Glomerular endothelial cell (primary cell): Measurements from ENCODE around the gene ERLEC1.

GRCh38 chr2:48313409-48313946, 1.0 kb upstream of the FOXN2 start:
- RAMPAGE, long total RNA, result no peak

- RAMPAGE, long total RNA, result no peak
Observed at GRCh38 chr2:48510246-48510795, 19.6 kb upstream of the STON1 start.

DNA sequence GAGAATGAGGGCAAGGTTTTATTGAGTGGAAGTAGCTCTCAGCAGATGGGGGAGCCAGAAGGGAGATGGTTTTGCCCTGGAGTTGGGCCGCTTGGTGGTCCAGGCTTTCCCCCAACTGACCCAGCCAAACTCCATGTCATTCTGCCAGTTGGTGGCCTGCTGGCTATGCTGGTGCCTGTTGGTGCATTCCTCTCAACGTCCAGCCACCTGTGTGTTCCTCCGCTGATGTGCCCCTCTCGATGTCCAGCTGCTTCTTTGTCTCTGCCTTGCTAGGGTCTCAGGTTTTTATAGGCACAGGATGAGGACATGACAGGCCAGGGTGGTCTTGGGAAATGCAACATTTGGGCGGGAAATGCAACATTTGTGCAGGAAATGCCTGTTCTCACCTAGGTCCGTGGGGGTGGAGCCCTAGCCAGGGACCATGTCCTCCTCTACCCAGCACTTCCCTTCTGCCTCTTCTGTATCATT, 424.6 kb upstream of the FSHR start:
- RAMPAGE, long total RNA, result no peak

GRCh38 chr2:51648961-51649246, 617.0 kb upstream of the NRXN1 start:
- RAMPAGE, long total RNA, result no peak

- RAMPAGE, long total RNA, result no peak
Observed at GRCh38 chr2:52710213-52710611, 1057.4 kb upstream of the CHAC2 start.

GRCh38 chr2:53353475-53353854, 414.1 kb upstream of the CHAC2 start:
- RAMPAGE, long total RNA, result no peak

- RAMPAGE, long total RNA, result no peak
Observed at GRCh38 chr2:53786287-53786784, 417 bp downstream of the ASB3 start.

DNA sequence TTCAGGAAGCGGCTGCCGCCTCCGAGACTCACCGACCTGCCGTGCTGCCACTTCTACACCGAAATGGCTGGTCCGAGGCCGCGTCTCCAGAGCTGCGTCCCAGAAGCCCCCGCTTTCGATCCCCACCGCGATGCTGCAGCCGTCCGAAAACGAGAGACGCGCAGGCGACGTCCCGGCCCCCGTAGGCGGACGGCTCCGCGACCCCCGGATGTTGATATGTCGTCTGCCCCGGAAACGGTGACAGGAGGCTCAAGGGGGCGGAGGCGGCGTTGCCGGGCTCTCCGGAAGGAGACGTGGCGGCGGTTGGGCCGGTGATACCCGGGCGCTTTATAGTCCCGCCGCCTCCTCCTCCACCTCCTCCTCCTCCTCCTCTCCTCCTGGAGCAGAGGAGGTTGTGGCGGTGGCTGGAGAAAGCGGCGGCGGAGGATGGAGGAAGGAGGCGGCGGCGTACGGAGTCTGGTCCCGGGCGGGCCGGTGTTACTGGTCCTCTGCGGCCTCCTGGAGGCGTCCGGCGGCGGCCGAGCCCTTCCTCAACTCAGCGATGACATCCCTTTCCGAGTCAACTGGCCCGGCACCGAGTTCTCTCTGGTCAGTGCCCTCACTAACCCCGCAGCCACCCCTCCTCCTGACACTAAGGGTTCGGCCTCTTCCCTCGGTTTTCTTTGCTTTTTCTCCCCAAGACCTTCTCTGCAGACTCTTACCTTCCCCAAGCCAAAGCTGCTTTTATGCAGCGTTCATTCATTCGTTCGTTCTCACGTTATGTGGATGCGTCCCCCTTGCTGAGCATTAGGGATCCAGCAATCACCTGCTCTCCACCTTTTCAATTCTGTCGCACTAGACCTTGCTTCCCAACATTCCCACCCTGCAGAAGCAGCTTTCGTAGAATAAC, at the start of gene ERLEC1:
ERLEC1 (plus strand) TSS at position 260 of the 889 bp plus-strand sequence.
- RAMPAGE, long total RNA, result start-site peak on the minus strand centred at position 114 of the sequence, 81 bp wide, 26 and 85 reads in 2 replicates; start-site peak on the plus strand centred at position 273 of the sequence, 44 bp wide, 1,698 and 1,244 reads in 2 replicates; start-site peak on the plus strand centred at position 371 of the sequence, 36 bp wide, 98 and 155 reads in 2 replicates

- RAMPAGE, long total RNA, result no peak
Observed at GRCh38 chr2:54114824-54116200, 140.7 kb downstream of the TSPYL6 start.

DNA sequence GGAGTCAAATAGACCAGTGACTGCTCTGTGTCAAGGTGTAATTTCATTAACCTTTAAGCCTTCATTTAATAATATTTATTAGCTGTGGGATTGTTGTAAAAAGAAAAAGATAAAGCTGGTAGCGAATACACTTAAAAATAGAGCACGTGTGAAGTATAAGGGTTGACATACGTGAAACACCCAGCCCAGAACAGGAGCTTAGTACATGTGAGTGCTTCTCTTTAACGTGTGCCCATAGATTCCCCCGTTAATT, 47.0 kb downstream of the C2orf73 start:
- RAMPAGE, long total RNA, result no peak

DNA sequence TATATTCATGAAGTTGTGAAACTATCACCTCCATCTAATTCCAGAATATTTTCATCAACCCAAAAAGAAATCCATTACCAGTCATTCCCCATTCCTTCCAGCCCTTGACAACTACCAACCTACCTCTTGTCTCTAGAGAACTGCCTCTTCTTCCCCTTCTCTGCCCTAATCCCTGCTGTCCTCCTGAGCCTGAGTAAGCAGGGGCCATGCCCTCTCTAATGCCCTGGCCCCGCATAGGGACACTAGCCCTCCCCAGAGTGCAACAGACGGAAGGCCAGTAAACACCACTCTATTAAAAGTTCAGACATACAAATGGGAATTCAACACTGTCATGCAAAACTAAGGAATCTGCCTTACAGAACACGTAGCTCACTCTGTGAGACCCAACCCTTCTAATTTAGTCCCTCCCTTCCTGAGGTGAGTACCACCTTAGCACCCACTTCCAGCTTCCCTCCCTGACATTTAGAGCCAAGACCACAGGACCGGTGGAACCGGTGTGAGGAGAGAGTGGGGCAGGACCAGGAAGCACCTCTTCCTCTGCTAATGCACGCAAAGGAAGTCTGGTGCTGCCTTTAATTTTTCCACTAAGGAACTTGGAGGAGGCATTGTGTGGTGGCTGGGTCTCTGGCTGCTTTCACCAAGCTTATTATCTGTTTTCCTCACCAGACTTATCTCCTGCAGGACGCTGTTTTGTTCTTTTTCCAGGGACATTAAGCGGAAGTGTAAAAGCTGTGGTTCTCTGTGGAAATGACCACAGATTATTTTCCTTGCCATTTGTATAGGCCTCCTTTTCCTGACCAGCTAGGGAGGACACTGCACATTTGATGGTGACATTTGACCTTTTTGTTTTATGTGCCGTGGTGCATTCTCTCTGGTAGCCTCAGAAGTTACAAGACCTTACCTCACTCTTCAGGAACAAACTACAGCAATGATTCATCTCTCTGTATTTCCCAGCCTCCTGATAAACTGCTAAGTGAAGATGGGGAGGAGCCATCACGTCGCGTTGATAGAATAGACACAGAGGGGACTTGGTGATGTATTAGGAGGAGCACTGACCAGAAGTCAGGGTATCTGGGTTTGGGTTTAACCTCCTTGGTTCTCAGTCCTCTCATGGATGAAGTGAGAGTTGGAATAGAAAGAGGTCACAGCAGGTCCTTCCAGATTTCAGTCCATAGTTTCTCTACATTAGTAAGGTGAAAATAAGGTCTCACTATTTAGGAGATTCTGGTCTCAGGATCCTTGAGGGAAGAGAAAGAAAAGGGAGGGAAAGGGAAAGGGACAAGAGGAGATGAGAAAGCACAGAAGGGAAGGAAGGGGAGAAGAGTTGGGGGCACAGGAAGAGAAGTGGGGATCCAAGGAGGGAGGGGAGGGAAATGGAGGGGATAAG, 39.9 kb upstream of the SPTBN1 start:
- RAMPAGE, long total RNA, result no peak

DNA sequence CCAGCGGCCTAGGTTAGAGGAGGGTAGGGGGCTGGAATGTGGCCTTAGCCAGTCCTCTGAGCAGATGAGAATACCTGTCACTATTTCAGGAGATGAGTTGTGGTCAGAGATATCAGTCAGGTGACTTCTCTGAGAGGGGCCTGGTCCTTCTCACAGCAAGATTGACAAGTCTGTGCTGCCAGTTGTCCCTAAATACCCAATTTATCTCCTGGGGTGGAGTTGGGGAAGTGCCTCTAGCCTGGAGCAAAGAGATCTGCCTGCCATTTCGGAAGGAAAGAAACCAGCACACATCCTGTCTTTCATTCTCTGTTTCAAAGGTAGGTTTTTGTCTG, 13.5 kb downstream of the SPTBN1 start:
- RAMPAGE, long total RNA, result no peak

DNA sequence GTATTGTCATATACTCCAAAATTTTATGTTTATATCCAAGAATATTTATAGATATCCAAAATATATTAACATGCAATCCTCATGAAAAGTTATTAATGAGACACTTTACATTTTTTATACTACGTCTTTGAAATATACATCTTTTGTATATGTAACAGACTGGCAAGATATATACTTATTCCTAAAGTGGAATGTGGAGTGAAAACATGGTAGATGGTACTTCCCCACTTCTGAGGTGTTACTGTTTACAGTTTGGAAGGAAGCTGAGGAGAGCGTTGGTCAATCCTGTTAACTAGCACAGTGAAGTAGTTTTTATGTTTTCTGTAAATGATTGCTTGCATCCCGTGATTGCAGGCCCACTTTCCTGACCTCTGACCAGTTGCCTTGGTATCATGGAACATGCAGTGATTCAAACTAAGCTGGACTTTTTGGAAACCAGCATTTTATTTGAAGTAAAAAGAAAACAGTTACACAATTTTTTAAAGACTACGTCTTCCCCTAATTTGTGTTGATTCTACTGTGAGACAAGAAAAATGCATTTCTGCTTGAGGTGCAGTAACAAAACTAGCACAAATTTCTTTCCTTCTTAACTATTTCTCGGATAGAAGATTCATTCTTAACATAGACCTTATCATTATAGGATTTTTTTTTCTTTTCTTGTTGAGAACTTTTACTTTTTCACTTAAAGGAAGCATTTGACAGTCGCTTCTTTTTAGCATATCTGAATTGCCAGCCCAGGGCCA, 76.4 kb downstream of the SPTBN1 start:
- RAMPAGE, long total RNA, result no peak

GRCh38 chr2:54555195-54555942, 99.2 kb downstream of the SPTBN1 start:
- RAMPAGE, long total RNA, result no peak

DNA sequence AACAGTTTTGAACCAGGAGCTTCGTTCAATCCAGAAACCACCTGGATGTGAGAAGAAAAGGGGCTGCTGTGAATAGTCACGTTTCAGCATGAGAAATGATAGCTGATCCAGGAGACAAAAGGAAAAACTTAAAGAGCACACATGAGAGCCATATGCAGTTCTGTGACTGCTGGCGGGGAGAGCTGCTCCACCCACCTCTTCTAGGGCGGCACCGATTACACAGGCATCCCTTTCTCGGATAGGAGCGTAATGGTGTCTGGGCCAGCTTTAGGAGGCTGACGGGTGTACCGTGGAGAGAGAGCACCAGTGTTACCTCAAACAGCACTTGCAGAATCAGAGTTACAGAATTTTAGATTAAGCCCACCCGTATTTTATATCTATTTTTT, 116.9 kb upstream of the EML6 start:
- RAMPAGE, long total RNA, result no peak

DNA sequence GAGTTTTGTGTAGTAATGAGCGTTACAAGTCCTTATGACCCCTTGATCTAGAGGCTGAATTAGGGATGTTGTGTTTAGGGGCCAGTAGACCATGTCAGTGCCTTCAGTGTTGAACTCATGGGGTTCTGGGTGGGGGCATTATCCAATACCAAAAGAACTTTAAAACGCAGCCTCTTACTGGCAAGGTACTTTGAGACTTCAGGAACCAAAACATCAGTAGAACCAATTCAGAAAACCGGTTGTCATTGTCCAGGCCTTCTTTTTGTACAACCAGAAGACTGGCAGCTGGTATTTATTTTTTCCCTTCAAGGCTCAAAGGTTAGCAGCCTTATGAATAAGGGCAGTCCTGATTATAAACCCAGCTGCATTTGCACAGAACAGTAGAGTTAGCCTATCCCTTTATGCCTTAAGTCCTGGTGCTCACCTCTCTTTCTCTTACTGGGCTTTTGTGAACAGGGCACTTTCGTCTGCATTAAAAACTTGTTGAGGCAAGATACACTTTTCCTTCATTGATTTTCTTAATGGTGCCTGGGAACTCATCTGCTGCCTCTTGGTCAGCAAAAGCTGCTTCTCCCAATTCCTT, 113.8 kb upstream of the EML6 start:
- RAMPAGE, long total RNA, result no peak

- RAMPAGE, long total RNA, result no peak
Observed at GRCh38 chr2:54611822-54612566, 111.5 kb upstream of the EML6 start.

GRCh38 chr2:54618246-54618569, 105.3 kb upstream of the EML6 start:
- RAMPAGE, long total RNA, result no peak

GRCh38 chr2:54672545-54673277, 50.8 kb upstream of the EML6 start:
- RAMPAGE, long total RNA, result no peak

GRCh38 chr2:55048866-55049351, 1.3 kb downstream of the RTN4 start:
- RAMPAGE, long total RNA, result no peak